Left ventricle myocardium (tissue), 1 donor: ENCODE measurements around a stretch of chr3.

GRCh38 chr3:59606426-59606858 is 556.6 kb upstream of the CFAP20DC start:
- PRO-cap = unidirectional peak, minus-strand start at chr3:59606719

DNA sequence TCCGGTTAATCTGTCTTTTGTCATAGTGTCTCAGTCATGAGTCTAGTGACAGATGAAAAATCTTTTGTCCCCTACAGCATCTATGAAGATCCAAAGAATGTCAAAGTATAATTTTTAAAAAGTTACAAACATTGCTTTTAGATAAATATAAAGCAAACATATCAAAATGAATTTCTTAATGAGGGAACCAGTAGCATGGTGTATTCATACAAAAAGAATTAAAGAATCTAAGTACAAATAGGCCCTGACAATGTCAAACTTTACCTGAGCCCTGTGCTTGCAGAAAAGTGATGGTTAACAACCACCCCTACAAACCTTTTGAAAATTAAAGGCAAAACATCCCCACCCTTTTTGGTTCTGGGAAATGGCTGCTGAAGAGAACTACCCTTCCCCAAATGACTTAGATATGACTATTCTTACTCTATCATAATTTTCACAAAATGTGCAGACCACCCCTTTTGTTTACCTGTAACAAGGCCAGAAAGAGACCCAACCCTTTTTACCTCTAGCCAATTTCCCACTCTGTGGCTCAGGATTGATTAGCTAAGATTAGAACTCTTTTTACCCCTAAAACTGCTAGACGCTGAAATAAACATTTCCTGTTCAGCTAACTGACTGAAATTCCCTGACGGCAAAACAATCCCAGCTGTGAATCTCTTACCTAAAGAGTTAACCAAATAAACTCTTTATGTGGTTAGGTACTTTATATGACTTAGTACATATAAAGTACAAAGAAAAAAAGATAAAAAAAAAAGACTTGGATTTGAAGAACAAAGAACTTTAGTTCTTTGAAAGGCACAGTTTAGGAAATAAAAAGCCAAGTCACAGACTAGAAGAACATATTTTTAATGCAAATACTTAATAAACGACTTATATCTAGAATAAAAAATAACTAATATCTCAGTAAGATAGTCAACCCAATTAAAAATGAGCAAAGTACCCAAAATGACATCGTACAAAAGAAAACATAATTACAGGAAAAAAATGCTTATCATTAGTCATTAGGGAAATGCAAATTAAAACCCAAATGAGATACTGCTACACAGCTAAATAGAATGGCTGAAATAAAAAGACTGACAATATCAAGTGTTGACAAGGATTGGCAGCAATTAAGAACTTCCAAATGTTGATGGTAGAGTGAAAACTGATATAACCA is 988.8 kb downstream of the FHIT start:
- PRO-cap = no peak

- PRO-cap = no peak
Measured at GRCh38 chr3:60360600-60361576, 890.4 kb downstream of the FHIT start.

DNA sequence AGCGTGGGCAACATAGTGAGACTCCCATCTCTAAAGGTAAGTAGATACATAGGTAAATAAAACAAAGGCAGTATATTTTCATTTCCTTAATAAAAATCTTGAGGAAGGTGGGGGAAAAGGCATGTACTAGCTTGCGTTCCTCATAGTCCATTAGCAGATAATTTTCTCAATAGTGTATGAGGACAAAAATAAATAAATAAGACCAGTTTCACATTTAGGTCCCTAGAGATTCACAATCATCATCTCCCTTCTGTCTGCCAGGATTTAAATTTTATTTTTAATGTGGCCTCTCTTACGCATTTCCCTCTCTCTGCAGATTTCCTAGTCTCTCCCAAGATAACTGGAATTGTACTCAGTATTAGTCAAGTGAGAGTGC is 839.1 kb downstream of the FHIT start:
- PRO-cap = no peak

DNA sequence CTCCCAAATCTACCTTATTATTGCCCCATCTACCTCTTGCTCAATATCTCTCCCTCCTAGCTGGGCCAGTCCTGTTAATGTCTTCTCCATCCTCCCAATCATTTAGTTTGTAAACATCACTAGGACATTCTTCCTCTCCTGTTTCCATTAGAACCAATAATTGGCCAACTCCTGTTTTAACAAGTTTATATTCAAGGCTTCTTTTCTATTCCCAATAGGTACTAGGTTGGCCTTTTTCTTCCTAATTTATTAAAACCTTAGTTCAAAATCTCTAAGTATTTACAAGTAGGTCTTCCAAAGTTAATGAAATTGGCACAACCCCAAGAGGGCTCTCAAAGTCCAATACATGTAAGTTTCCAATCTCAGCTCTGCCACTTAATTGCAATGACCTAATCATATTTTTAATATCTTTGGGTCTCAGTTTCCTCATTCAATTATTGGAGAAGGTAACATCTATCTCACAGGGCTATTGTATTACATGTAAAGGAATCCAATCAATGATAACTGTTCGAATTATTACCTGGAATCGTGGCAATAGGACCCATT is 823.4 kb downstream of the FHIT start:
- PRO-cap = no peak

DNA sequence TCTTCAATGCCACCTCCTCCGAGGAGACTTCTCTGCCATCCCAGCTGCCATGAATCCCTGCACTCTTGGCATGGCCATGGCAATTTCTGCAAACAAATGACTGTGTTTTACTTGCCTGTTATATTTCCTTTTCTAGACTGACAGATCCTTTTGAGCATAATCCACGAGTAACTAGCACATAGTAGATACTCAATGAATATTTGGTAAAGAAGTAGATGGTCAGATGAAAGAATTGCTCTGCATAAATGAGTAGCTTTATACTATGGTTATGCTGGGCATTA is 446.5 kb downstream of the FHIT start:
- PRO-cap = no peak

DNA sequence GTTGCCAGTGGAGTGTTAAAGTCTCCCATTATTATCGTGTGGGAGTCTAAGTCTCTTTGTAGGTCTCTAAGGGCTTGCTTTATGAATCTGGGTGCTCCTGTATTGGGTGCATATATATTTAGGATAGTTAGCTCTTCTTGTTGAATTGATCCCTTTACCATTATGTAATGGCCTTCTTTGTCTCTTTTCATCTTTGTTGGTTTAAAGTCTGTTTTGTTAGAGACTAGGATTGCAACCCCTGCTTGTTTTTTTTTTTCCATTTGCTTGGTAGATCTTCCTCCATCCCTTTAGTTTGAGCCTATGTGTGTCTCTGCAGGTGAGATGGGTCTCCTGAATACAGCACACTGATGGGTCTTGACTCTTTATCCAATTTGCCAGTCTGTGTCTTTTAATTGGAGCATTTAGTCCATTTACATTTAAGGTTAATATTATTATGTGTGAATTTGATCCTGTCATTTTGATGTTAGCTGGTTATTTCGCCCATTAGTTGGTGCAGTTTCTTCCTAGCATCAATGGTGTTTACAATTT is 287.2 kb downstream of the FHIT start:
- PRO-cap = no peak

DNA sequence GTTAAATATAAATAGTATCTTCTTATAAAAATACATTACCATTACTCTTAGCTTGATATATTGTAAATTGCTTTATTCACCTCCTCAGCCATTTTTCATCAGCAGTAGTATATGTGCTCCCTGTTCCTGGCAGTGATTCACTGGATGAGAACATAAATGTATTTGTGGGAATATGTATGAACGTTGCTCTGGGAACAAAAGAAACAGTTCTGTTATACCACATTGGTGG is 284.3 kb downstream of the FHIT start:
- PRO-cap = no peak

DNA sequence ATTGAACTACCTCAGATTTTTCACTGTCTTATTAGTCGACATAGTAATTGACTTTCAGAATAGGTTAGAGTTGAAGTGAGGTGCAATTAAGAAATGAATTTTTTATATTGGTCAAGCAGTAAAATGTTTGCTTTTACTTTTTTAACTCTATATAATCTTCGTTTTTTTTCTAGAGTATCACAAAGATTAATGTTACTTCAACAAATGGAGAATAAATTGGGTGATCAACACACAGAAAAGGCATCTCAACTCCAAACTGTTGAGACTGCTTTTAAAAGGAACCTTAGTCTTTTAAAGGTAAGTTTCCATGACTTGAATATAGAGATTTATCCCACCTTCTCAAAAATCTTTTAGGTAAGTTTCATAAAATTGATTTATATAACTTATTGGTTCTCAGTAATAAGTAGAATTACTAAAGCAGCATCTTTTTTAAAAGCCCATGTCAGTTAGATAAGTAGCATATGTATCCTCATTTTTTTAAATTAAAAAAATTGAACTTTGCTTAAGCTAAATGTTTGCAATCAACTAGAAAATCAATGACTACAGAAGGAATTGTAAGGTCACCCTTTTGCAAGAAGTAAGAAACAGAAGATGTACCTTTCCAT is 3.0 kb downstream of the C3orf14 start:
- PRO-cap = no peak

DNA sequence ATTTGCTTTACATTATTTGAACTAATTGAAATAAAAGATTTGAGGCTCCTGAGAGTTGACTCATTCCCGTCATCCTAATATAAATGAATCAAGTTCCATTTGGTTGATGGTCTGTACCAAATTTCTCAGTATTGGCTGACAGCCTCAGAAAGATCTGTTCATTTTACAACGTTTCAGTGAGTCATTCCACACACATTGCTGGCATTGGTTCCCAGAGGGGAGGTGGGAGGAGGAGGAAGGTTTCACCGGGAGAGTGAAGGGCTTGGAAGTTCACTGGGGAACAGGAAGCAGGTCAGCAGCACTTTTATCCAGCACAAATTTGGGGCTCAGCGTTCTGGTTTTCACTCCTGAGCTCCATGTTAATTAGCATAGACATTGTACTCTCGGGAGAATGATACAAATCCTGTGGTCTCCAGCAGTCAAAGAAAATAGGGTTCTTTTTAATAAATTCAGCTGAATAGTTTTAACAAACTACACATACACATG is 176.8 kb upstream of the CADPS start:
- PRO-cap = no peak

- PRO-cap = no peak
Measured at GRCh38 chr3:63203446-63203653, 74.8 kb upstream of the SYNPR start.

- PRO-cap = no peak
Measured at GRCh38 chr3:63970624-63971098, 52.6 kb downstream of the PSMD6 start.

- PRO-cap = no peak
Measured at GRCh38 chr3:64015363-64015684, 8.0 kb downstream of the PSMD6 start.

GRCh38 chr3:64047746-64048373 is 24.6 kb upstream of the PSMD6 start:
- PRO-cap = no peak

DNA sequence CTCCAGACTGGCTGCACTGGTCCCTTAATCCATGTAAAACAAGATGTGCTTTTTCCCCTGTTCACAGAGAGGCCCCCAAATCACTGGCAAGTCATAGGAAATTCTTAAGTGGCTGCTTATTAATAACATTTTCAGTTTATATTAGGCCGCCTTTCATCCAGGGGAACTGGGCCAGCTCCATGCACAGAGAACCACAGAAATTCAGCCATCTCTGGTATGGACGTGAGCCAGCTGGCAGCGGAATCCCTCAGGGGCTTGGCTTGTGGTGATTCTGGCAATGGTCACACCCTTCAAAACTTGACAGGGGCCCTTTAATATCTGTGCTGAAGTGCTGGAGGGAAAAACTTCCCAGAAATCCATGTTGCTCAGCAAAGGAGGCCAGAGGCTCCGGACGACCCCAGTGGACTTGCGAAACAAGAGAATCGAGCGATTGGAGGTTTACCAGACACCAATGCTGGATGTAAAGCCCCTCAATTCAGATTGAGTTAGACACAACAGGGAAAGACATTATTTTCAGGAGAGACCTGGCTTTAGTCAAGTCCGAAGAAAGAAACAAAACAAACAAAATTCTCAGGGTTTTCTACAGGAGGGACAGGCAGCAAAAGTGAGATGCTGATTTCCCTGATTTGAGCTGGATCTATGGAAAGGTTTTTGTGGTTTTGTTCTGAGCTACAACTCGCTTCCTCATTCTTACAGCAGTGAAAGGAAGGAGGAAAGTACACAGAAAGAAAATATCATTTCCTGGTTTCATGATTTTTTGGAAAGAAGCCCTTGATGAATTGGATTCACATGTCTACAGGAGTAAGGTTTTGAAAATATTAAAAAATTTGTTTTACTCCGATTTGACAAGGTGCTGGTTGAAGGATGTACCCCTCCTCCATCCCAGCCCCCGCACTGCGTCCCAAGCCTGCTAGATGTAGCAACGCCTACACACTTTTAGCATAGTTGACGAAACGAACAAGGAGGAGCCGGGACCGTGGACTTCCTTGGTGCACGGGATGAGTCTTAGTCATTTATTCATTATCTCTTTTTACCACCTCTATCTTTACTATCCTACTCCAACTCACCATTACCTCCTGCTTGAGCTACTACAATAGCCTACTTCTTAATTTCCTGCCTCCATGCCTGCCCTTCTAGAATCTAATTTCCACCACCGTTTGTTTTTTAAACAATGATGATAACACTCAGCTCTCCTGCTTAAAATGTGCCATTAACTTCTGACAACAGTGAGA is 10.9 kb downstream of the PRICKLE2 start:
- PRO-cap = no peak

- PRO-cap = no peak
Measured at GRCh38 chr3:64265941-64266652, 40.8 kb upstream of the PRICKLE2 start.

DNA sequence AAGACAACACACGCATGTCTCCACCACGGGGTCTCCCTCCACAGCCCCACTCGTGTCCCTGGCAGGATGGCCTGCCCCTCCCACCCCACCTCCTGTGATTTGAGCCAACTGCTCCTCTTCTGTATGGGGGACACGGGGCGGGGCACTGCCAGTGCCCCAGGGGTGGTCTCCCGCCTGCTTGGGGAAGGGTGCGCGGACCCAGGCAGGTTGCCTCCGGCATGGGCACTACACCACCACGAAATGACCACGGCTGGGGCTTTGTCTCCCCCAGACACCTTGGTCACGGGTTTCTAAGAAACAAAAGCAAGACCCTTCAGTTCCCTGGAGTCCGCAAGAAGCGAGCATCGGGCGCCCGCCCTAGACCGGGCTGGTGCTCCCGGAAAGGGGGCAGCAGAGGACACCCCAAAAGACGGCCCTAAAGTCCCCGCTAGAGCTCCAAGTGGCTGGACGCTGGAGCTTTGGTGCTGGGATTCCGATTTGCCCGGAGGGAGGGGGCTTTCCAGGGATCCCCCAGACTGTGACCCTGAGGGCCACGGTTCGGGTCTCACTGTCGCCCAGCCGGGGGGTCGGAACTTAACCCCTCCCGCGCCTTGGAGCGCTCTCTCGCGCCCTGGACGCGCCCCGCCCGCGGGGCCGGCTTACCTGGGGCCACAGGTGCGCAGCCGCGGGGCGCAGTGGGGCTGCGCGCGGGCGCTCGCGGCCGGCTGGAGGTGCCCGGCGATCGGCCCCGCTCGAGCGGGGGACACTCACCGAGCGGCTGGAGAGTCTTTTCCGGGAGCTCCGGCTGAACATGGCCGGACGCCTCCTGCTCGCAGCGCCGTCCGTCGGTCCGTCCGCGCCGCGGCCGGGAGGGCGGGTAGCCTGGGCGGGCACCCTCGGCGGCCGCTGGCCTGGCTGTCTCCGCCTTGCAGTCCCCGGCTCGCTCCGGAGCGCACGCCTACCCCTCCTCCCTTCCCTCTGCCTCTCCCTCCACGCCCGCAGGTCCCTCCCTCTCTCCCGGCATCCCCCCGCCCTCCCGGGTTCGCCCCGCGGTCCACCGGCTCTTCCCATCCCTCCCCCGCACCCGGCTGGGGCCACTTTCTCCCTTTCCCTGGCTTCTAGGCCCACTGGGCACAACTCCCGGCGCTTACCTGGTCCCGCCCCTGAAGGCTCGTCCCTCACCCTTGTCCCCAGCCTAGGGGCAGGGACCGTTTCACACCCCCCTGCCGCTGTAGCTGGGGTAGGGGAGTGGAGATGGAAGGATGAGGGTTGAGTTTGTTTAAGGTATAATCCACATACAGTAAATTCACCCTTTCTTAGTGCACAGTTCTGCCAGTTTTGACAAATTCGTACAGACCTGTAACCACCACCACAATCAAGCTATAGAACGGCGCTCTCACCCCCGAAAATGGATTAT is 219.8 kb upstream of the PRICKLE2 start:
- PRO-cap = no peak

DNA sequence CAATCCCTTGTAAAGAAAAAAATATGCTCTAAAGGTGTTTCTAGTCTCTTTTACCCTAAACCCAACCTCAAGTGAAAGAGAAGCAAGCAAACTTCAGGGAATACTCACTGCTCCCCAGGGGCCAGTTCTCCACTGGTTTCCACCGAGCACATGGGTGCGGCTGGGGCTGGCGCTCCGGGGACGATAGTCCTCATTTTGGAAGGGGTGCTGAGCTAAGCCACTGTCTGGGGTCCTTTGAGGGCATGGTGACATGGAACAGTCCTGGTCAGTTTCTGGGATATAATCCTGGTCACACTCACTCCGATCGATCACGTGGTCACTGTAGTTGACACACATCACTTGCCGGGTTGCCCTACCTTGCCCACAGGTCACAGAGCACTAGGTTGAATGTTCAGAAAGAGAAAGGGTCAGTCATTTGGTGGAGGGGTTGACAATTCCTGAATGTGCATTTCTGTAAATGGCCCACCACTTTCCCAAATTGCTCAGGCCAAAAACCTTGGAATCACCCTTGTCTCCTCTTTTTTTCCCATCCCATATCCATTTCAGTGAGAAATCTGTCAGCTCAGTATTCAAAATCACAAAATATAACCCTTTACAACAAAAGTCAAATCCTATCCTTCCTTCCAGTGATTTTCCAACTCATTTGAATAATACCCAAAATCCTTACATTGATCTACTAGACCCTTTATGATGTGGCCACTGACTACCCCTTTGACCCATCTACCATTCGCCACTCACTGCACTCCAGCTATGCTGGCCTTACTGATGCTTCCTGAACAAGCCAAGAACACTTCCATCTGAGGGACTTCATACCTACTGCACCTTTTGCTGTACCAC is 85.7 kb downstream of the ADAMTS9 start:
- PRO-cap = no peak

DNA sequence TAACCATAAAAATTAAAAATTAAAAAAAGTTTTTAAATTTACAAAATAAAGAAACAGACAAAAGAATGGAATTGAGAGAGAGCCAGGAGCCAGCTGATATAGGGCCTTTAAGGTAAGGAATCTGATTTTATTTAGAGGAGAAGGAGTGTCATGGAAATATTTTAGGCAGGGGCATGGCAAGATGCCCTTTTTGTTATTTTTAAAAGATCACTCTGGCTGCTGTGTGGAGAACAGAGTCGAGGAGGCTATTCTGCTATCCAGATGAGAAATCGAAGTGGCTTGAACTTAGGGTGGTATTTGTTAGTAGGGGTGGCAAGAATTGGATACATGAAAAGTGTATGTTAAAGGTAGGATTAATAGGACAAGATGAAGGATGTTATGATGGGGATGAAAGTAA is 9.1 kb upstream of the ADAMTS9 start:
- PRO-cap = no peak

DNA sequence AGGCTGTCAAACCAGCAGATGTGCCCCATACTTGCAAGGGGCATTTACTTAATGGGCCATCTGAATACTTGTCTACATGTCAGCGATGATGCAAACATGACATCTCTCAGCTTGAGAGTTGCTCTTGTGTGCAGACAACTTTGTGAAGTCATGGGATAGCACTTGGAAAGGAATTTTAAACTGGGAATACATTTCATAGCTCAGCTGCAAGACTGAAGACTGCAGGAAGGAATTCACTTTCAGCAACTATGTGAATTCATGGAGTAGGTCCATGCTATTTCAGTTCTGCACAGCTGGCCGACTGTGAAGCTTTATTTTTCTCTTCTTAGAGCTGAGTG is 127.5 kb upstream of the ADAMTS9 start:
- PRO-cap = no peak